ENCODE measurements around a stretch of chr12.

GRCh38 chr12:21353327-21353913 is 18.7 kb upstream of the SLCO1A2 start:
- RRBS, result no CpG with 5 or more reads among the region's 2 CpGs

DNA sequence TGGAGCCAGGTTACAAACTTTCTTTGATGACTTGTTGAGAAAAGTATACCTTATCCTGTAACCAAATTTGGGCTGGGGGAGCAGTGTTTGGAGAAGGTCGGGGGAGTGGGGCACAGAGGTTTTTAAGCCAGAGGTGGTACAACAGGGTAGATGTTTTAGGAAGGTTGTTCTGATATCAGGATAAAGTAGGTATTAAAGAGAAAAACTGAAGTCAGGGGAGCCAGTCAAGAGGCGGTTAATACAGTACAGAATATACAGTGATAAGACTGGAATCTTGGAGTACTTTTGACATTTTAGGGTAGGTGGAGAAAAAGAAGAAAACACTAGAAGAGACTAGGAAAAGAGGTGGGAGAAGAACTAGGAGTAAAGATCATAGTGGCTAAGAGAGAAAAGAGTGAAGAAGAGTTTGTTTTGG is 8.3 kb downstream of the GOLT1B start:
- RRBS, result no CpG with 5 or more reads among the region's 2 CpGs

DNA sequence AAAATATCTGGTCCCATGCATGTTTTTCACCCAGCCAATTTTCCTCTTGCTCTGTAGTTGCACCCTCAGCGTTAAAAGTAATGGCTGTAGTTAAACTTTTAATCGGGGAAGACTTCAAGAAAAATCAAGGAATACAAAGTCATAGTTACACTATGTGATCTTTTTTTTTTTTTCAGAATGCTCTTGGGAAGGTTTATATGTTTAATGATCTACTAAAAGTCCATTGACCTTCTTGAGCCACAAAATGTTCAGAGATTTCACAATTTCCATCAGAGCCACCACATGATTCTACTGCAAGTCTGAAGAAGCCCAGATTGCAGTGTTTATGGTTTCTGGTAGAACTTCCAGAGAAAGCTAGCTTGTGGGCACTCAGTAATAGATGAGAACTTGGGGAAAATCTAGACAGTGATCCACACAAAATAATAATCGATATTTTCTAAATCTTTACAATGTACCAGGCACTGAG is 38.4 kb downstream of the GYS2 start:
- RRBS, result no CpG with 5 or more reads among the region's 3 CpGs

- RRBS, result no CpG with 5 or more reads among the region's 5 CpGs
Measured at GRCh38 chr12:21656019-21656471, 1.6 kb downstream of the LDHB start.

DNA sequence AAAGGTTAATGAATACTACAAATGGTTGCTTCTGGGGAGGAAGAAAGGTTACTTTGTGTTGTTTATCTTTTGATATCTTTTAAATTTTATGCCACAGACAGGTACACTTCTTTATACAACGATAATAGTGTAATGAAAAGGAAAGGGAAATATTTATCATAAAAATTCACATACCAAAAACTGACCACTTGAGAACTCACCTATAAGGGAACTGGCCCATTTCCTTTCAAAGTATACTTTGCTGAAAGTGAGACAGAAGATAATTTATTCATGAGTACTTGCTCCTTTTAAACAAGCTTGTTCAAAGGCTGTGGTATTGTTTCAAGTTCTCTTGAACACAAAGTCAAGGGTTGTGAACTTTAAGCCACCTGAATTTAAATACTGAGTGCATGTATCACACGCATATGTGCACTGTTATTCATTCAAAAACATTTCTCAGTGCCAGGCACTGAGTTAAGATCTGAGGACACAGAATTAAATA is 19.0 kb upstream of the LDHB start:
- RRBS, result no CpG with 5 or more reads among the region's 2 CpGs

DNA sequence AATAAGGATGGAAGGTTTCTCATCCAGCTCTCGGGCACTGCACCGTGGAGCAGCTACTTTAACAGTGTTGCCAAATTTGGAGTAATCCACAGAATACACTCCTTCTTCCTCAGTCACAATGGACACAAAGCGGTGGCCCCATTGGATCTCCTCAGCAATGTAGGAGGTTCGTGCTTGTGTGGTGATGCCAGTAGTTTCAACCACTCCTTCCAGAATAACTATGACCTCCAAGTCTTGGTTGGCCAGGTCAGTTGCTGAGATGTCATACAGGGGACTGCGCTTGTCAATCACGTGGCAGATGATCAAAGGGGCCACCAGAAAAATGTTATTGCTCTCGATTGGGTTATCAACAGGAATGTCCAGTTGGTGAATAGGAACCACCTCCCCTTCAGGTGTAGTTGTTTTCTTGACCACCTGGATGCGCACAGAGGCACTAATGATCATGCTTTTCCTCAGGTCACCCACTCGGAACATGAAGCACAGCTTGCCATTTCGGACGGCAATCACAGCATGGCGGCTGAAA is 8.5 kb downstream of the KCNJ8 start:
- RRBS, result no CpG with 5 or more reads among the region's 12 CpGs

GRCh38 chr12:21891475-21892303 is 49.5 kb downstream of the ABCC9 start:
- RRBS, result no CpG with 5 or more reads among the region's 4 CpGs

DNA sequence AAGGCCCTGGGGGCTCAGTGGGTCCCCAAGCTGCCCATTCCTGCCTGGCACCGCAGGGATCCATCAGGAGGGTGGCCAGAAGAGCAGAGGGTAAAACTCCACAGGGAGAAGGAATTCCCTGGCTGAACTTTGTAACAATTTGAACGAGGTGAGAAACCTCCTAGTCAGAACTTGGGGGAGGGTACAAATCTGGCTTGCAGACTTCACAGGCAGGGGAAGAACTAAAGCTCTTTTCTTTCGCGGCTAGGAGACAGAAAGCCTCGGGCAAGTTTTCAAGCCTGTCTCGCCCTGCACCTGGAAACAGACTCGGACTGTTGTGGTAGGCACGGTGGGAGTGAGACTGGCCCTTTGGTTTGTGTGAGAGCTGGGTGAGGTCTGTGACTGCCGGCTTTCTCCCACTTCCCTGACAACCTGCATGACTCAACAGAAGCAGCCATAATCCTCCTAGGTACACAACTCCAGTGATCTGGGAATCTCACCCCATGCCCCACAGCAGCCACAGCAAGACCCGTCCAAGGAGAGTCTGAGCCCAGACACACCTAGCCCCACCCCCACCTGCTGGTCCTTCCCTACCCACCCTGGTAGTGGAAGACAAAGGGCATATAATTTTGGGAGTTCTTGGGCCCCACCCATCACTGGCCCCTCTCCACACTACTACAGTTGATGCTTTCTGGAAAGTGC is 102.6 kb upstream of the ST8SIA1 start:
- RRBS, result no CpG with 5 or more reads among the region's 10 CpGs

- RRBS, result no CpG with 5 or more reads among the region's 2 CpGs
Measured at GRCh38 chr12:22691743-22692173, 66.8 kb downstream of the ETNK1 start.

GRCh38 chr12:24538047-24538403 is 410.9 kb downstream of the BCAT1 start:
- RRBS, result no CpG with 5 or more reads among the region's 3 CpGs

DNA sequence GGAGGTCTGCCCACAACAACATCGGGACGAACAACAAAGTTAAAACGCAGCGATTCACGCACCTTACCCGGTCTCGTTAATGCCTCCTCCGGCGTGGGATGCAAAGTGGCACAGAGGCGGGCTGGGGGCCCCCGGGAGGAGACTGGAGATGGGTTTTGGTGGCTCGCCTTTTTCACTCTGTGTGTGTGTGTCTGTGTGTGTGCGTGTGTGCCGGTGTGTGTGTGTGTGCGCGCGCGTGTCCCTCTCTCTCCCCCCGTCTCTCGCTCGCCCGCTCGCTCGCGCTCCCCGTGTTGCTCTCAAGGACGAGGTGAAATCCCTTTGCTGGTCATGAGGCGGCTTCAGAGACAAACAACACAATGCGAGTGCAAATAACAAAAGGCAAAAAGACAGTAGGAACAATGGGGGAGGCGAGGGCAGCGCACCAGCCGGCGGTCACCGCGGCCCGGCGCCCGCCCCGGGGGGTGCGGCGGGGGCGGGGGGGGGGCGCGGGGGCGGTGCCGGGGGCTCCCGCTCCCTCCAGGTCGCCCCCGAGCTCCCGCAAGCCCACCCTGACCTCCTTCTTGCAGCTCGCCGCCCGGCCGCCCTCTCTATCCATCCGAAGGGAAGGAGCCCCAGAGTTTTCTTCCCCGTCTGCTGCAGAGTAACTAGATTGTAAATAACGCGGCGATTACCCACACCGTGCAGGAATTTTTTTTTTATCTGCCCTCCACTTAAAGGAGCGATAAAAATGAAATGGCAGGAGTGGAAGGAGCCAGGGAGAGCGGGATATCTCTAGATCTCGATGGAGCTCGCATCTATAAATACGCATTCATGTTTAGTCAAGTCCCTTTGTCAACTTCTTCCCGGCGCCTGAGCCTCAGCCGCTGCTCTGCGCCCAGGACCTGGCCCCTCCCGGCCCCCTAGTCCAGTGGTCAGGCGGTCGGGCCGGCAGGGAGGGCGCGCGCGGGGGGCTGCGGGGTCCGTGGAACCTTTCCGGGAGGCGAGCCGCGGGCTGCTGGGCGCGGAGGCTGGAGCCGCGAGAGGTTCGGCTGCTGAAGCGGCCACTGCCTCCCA is 386.3 kb downstream of the BCAT1 start:
- RRBS, result 5% methylated on average over 35 of the region's 89 CpGs

GRCh38 chr12:24563872-24564510 is 384.9 kb downstream of the BCAT1 start:
- RRBS, result no CpG with 5 or more reads among the region's 24 CpGs

- RRBS, result no CpG with 5 or more reads among the region's 2 CpGs
Measured at GRCh38 chr12:24838513-24839014, 110.3 kb downstream of the BCAT1 start.

GRCh38 chr12:24933709-24934094 is 15.2 kb downstream of the BCAT1 start:
- RRBS, result 48% methylated on average over 4 of the region's 9 CpGs

GRCh38 chr12:24936507-24937162 is 12.3 kb downstream of the BCAT1 start:
- RRBS, result no CpG with 5 or more reads among the region's 2 CpGs

- RRBS, result no CpG with 5 or more reads among the region's 5 CpGs
Measured at GRCh38 chr12:24951908-24952261, 3.0 kb upstream of the BCAT1 start.

DNA sequence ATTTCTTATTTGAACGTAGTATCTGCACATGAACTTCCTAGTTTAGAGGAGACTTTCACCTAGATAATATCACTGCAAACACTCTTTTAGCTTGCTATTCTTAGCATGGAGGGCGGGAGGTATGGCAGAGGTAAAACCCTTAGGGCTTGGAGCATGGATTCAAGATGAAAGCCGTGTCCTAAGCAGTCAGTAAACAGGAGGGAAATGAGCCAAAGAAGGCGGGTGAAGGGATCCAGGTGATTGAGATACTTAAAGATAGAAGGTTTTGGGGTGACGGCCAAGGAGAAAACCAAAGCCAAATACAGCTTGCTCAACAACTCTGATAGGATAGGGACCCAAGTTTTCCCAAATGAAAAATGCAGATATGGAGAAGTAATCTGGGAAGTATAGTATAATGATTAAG is 3.5 kb downstream of the IRAG2 start:
- RRBS, result no CpG with 5 or more reads among the region's 5 CpGs

DNA sequence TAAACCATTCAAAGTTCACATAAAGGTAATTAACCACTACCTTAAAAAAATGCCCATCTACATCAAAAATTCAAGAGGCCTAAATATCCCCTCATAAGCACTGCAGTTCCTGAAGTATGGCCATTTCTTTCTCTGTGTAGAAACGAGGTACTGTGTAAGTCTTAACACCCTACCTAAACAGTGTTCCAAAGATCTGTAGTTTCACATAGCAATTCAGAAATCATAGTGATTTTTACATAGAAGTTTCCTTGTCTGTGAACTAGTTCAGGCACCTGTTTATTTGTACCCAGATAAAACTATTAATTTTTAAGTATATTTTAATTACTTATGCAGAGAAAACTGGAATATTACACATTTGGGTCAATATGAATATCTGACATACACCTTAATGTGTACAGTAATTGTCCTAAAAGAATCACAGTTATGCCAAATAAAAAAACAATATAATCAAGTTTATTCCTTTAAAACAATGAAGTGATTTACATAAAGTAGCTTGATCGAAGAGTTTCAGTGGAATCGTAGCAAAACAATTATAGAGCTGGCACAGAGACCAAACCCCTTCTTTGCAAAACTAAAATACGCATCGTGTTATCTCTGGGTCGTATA is 11.6 kb downstream of the ETFRF1 start:
- RRBS, result no CpG with 5 or more reads among the region's 6 CpGs

- RRBS, result no CpG with 5 or more reads among the region's 7 CpGs
Measured at GRCh38 chr12:25255971-25256509, 5.3 kb upstream of the KRAS start.